Endothelial cell of umbilical vein (primary cell): Measurements from ENCODE around the genes PLSCR1 and TSC22D2.

DNA sequence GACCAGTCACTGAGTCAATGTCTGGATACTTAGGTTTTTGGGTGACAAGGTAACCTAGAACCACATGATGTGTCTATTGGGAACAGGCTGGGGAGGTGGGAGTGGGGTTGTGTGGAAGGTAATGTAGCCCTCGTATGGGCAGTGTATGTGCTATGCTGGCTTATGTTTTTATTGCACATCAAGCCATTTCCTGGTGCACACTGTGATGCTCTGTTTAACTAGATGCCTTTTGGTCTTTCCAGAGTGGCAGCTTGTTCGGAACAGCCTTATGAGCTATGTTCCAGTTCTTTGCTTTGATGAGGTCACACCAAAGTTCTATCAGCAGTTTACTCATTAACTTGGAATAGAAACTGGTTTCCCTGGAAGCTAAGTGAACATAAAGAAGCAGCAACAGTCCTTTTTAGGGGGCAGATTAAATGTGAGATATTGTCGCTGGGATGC, 133.9 kb downstream of the DIPK2A start:
- PRO-cap = no peak
CAGE:
- cytosol, long polyA minus RNA = no peak
- cytosol, long polyA plus RNA = no peak
- long polyA plus RNA = no peak
- nucleus, long polyA minus RNA = no peak
- nucleus, long polyA plus RNA = no peak

DNA sequence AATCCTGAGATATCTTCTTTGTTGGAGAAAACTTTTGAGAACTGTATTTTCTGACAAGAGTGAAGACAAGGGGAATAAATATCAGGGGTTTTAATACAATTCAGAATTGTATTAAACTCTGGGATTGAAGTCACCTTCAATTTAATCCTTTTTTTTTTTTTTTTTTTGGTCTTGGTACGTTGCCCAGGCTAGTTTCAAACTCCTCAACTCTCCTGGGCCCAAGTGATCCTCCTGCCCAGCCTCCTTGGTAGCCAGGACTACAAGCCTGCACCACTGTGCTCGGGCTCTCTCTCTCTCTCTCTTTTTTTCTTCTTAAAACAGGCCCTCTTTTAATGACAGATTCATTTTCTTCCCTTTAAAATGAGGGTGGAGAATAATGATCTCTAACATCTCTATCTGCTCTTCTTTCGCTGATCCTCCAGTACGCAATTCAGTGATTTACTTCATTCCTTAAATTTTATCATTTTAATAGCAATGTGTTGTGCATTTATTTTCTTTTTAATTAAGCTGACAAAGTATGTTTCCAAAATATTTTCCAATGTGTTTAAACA, 751.3 kb downstream of the PLOD2 start:
- PRO-cap = no peak
CAGE:
- cytosol, long polyA minus RNA = no peak
- cytosol, long polyA plus RNA = no peak
- long polyA plus RNA = no peak
- nucleus, long polyA minus RNA = no peak
- nucleus, long polyA plus RNA = no peak

GRCh38 chr3:146129784-146130744, 30.9 kb downstream of the PLOD2 start:
- PRO-cap = no peak
CAGE:
- cytosol, long polyA minus RNA = no peak
- cytosol, long polyA plus RNA = no peak
- long polyA plus RNA = no peak
- nucleus, long polyA minus RNA = no peak
- nucleus, long polyA plus RNA = no peak

- PRO-cap = bidirectional peak, plus-strand start at chr3:146544416, minus-strand start at chr3:146544555; bidirectional peak, plus-strand start at chr3:146544824, minus-strand start at chr3:146544857
CAGE:
- cytosol, long polyA minus RNA = start-site peak on the minus strand at chr3:146544554-146544607, 126 reads; start-site peak on the minus strand at chr3:146544715-146544736, 36 reads
- cytosol, long polyA plus RNA = start-site peak on the minus strand at chr3:146544542-146544727, 1,156 and 1,060 reads in 2 replicates
- long polyA plus RNA = start-site peak on the minus strand at chr3:146544538-146544717, 2,079 and 1,948 reads in 2 replicates
- nucleus, long polyA minus RNA = start-site peak on the minus strand at chr3:146544516-146544707, 1,695 reads
- nucleus, long polyA plus RNA = start-site peak on the minus strand at chr3:146544542-146544733, 889 and 1,053 reads in 2 replicates
Measured at GRCh38 chr3:146544101-146545116, at the start of gene PLSCR1. PLSCR1 (minus strand) TSS chr3:146544607.

DNA sequence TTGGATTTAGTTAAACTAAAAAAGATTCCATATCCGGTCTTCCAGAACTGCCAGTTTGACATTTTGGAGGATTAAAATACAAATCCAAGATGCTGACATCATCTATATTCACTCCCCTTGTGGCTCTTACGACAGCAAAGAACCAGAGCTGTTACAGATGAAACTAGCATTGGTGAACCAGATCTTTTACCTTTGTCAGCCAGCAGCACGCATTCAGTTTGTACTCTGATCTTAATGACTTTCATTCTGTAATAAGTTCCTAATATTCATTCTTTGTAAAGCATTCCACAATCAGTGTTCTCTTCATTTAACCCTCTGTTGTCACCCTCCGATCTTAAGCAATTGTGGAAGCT, 218.6 kb downstream of the ZIC4 start:
- PRO-cap = no peak
CAGE:
- cytosol, long polyA minus RNA = no peak
- cytosol, long polyA plus RNA = no peak
- long polyA plus RNA = no peak
- nucleus, long polyA minus RNA = no peak
- nucleus, long polyA plus RNA = no peak

DNA sequence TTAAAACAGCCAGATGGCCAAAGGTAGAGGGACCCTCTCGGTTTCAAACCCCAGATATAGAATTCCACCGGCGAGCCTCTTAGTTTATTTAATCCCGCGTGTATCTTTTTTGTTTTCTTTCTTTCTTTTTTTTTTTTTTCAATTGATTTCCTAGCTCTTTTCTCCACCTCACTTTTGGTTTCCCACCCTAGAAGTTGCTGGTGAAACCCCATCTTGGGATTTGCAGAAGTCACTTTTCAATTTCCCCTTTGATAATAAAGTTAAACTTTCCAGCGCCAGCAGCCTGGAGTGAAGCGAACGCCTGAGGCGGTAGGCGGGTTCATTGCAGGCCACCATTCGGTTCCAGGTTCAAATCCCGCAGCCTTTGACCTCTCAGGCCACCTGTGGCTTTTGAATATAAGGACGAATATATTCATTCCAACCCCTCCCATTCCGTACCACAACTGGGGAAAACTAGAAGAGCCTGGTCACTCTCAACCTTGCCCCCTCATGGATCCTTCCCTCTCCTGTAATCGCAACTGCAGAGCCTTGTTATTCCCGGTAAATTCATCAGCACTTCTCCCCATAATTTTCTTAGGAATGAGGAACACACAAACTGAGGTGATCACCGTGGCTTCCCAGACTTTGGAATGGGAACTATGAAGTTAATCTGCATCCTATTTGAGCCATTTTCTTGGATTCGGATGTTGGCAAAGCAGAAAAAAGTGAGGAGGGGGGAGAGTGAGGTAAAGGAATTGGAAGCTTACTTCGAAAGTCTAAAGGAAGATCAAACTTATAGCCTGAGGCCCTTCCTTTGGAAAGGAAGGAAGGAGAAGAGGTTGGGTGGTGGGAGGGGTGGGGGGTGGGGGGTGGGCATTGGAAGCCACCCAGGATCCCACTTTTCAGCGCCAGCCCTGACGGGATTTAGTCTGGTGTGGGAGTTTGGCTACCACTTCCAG, 35.2 kb downstream of the ZIC4 start:
- PRO-cap = no peak
CAGE:
- cytosol, long polyA minus RNA = no peak
- cytosol, long polyA plus RNA = no peak
- long polyA plus RNA = no peak
- nucleus, long polyA minus RNA = no peak
- nucleus, long polyA plus RNA = no peak

GRCh38 chr3:147391628-147391949, 14.8 kb downstream of the ZIC4 start:
- PRO-cap = no peak
CAGE:
- cytosol, long polyA minus RNA = no peak
- cytosol, long polyA plus RNA = no peak
- long polyA plus RNA = no peak
- nucleus, long polyA minus RNA = no peak
- nucleus, long polyA plus RNA = no peak

DNA sequence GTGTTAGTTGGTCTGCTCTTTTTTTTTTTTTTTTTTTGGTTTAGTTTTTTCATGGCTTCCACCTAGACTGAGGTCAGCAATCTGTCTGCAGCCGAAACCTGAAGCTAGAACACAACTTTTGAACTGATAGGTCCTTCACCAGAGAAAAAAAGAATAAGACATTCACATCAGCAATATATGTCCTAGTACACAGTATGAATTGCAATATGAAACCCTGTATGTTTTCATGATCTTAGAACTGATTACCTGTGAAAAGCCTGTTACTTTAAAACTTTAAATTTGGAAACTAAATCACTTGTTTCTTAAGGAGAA, 323.7 kb downstream of the ZIC1 start:
- PRO-cap = no peak
CAGE:
- cytosol, long polyA minus RNA = no peak
- cytosol, long polyA plus RNA = no peak
- long polyA plus RNA = no peak
- nucleus, long polyA minus RNA = no peak
- nucleus, long polyA plus RNA = no peak

GRCh38 chr3:148079167-148079597, 618.5 kb upstream of the AGTR1 start:
- PRO-cap = no peak
CAGE:
- cytosol, long polyA minus RNA = no peak
- cytosol, long polyA plus RNA = no peak
- long polyA plus RNA = no peak
- nucleus, long polyA minus RNA = no peak
- nucleus, long polyA plus RNA = no peak

GRCh38 chr3:148547651-148547850, 150.2 kb upstream of the AGTR1 start:
- PRO-cap = no peak
CAGE:
- cytosol, long polyA minus RNA = no peak
- cytosol, long polyA plus RNA = no peak
- long polyA plus RNA = no peak
- nucleus, long polyA minus RNA = no peak
- nucleus, long polyA plus RNA = no peak

- PRO-cap = no peak
CAGE:
- cytosol, long polyA minus RNA = no peak
- cytosol, long polyA plus RNA = no peak
- long polyA plus RNA = no peak
- nucleus, long polyA minus RNA = no peak
- nucleus, long polyA plus RNA = no peak
Measured at GRCh38 chr3:148794336-148794676, 33.3 kb upstream of the CPB1 start.

DNA sequence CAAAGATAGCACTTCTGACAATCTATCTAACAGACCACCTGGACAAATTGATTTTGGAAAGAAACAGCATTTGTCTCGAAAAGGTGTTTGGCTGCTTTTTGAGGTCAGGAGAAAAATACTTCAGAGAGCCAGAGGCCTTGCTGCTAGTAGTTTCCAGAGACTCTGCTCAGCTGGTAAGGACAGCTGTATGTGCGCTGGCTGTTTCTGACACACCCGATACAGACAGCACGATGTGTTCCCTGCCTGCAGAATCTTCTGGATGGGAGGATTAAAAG, 15.7 kb upstream of the GYG1 start:
- PRO-cap = no peak
CAGE:
- cytosol, long polyA minus RNA = no peak
- cytosol, long polyA plus RNA = no peak
- long polyA plus RNA = no peak
- nucleus, long polyA minus RNA = no peak
- nucleus, long polyA plus RNA = no peak

DNA sequence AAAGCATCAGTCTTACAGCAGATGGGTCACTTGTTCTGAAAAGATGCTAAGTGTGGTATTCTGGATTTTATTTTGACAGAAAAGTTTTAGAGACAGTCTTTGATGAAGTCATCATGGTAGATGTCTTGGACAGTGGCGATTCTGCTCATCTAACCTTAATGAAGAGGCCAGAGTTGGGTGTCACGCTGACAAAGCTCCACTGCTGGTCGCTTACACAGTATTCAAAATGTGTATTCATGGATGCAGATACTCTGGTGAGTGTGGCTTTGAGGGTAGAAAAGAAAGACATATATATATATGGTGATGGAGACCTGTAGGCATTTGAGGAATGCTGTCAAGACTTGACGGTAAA, 4.9 kb downstream of the GYG1 start:
- PRO-cap = no peak
CAGE:
- cytosol, long polyA minus RNA = no peak
- cytosol, long polyA plus RNA = no peak
- long polyA plus RNA = no peak
- nucleus, long polyA minus RNA = no peak
- nucleus, long polyA plus RNA = no peak

GRCh38 chr3:149442743-149443155, 31.7 kb upstream of the TM4SF4 start:
- PRO-cap = no peak
CAGE:
- cytosol, long polyA minus RNA = no peak
- cytosol, long polyA plus RNA = no peak
- long polyA plus RNA = no peak
- nucleus, long polyA minus RNA = no peak
- nucleus, long polyA plus RNA = no peak

DNA sequence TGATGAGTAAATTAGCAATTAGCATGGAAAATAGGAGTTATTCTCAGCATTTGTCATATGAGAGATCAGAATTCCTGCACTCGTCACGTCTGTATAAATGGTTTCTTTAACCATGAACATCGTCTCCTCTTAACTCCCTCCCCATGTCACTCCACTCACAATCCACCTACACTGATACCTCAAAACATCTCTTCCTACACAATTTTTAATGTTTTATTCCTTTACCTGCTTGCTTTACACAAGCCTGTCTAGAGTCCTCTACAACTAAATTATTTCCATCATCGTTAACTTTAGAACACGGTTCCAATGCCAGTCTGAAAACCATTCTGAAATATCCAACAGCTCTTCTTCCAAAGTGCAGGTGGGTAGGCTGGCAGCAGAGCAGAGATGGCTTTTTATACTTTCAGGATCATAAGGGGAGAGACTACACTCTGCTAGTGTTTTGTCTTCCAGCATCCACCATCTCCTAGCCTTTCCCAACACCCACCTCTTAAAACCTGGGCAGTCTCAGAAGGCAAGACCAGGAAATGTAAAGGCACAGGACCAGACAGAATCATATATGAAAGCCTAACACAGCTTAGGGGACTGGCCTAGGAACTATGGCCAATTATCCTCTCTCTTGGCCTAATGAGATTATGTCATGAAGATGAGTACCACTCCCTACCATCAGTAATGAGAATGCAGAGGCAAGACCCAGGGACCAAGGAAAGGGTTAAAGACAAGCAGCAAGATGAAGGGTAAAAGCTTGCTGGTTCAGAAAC, 45.0 kb downstream of the WWTR1 start:
- PRO-cap = no peak
CAGE:
- cytosol, long polyA minus RNA = start-site peak on the minus strand centred at position 494 of the sequence, 161 bp wide, 9 reads
- cytosol, long polyA plus RNA = no peak
- long polyA plus RNA = no peak
- nucleus, long polyA minus RNA = no peak
- nucleus, long polyA plus RNA = no peak

- PRO-cap = no peak
CAGE:
- cytosol, long polyA minus RNA = no peak
- cytosol, long polyA plus RNA = no peak
- long polyA plus RNA = no peak
- nucleus, long polyA minus RNA = no peak
- nucleus, long polyA plus RNA = no peak
Measured at GRCh38 chr3:149656197-149656395, 1.7 kb downstream of the WWTR1 start.

DNA sequence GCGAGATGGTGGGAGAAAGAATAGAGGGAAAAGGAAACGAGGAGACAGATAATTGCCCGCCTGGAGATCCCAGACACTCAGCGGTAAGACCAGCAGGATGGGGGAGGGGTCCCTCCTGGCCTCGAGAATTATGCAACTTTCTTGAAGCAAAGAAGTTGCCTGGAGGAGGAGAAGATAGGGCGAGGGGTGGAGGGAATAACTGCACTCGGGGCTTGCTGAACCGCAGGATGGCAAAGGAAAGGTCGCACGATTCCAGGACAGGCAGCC, 508 bp downstream of the WWTR1 start:
- PRO-cap = bidirectional peak, plus-strand start at position 202 of the sequence, minus-strand start outside the sequence
CAGE:
- cytosol, long polyA minus RNA = no peak
- cytosol, long polyA plus RNA = no peak
- long polyA plus RNA = no peak
- nucleus, long polyA minus RNA = no peak
- nucleus, long polyA plus RNA = no peak

GRCh38 chr3:149816768-149817551, 3.9 kb downstream of the RNF13 start:
- PRO-cap = no peak
CAGE:
- cytosol, long polyA minus RNA = no peak
- cytosol, long polyA plus RNA = no peak
- long polyA plus RNA = no peak
- nucleus, long polyA minus RNA = no peak
- nucleus, long polyA plus RNA = no peak

- PRO-cap = no peak
CAGE:
- cytosol, long polyA minus RNA = no peak
- cytosol, long polyA plus RNA = no peak
- long polyA plus RNA = no peak
- nucleus, long polyA minus RNA = no peak
- nucleus, long polyA plus RNA = no peak
Measured at GRCh38 chr3:150216027-150216490, 192.0 kb upstream of the TSC22D2 start.

- PRO-cap = bidirectional peak, plus-strand start at chr3:150408298, minus-strand start at chr3:150407936
CAGE:
- cytosol, long polyA minus RNA = no peak
- cytosol, long polyA plus RNA = no peak
- long polyA plus RNA = start-site peak on the plus strand at chr3:150408214-150408428, 38 and 26 reads in 2 replicates
- nucleus, long polyA minus RNA = start-site peak on the minus strand at chr3:150408092-150408175, 52 reads; start-site peak on the plus strand at chr3:150408257-150408419, 623 reads
- nucleus, long polyA plus RNA = start-site peak on the minus strand at chr3:150407992-150408307, 14 and 17 reads in 2 replicates
Measured at GRCh38 chr3:150407590-150408443, at the start of gene TSC22D2. TSC22D2 (plus strand) TSS chr3:150408298.